ENCODE measurements around a stretch of chr5.

- PRO-cap, result no peak
- RAMPAGE, long total RNA, 4 experiments, result no peak in any of the 4 experiments
Observed at GRCh38 chr5:66829646-66830219, 233.5 kb downstream of the MAST4 start.

GRCh38 chr5:66978469-66979204 lies 218.0 kb downstream of the CD180 start:
- PRO-cap, result no peak
- RAMPAGE, long total RNA, 4 experiments, result no peak in any of the 4 experiments

GRCh38 chr5:67012140-67012809 lies 184.3 kb downstream of the CD180 start:
- PRO-cap, result no peak
- RAMPAGE, long total RNA, 4 experiments, result no peak in any of the 4 experiments

GRCh38 chr5:67050054-67051156 lies 146.2 kb downstream of the CD180 start:
- PRO-cap, result unidirectional peak, plus-strand start at chr5:67050878
- RAMPAGE, long total RNA, 4 experiments, result no peak in any of the 4 experiments

GRCh38 chr5:67062846-67063553 lies 133.6 kb downstream of the CD180 start:
- PRO-cap, result no peak
- RAMPAGE, long total RNA, 4 experiments, result no peak in any of the 4 experiments

- PRO-cap, result no peak
- RAMPAGE, long total RNA, 4 experiments, result no peak in any of the 4 experiments
Observed at GRCh38 chr5:67063554-67063979, 133.0 kb downstream of the CD180 start.

DNA sequence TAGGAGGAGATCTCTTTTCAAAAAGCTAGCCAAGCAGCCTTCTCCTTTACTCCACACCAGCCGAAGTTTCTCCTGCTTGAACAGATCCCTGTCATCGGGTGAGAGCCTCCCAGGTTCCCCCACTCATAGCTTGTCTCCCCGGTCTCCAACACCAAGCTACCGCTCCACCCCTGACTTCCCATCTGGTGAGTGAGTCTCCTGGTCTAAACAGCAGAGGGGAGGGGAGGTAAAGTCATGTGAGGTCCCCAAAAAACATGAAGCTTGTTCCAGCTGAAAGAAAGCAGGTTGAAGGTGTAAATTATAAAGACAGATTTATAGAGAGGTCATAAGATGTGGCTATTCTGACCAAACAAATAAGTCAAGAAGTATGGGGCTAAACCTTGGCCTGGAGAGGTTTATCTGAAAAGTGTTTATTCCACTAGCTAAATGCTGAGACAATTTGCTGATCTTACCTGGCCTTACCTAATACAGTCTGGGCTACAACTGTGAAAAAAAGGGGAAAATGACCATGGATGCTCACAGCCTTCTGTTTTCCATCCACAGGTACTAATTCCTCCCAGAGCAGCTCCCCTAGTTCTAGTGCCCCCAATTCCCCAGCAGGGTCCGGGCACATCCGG lies 33.9 kb downstream of the CD180 start:
- PRO-cap, result no peak
- RAMPAGE, long total RNA, 4 experiments, result no peak in any of the 4 experiments

GRCh38 chr5:67192799-67193541 lies 3.6 kb downstream of the CD180 start:
- PRO-cap, result no peak
- RAMPAGE, long total RNA, 4 experiments, result no peak in any of the 4 experiments

DNA sequence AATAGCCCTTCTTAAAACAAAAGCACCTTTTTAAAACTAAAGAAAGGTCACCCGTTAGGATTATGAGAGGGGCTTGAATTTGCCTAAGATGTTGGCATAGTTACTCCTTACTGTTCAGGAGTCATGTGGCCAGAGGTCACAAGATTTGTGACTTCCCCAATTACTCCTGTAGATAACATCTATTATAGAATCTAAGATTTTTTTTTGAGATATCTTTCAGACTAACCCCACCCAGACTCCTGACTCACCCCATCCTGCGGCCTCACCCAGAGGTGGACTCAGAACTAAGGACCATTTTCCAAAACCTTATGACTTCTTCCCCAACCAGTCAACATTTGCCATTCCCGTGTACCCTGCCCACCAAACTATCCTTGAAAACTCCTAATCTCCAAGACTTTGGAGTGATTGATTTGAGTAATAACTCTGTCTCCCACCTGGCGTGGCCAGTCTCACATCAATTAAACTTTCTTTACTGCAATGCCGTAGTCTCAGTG lies 2.4 kb downstream of the CD180 start:
- PRO-cap, result no peak
- RAMPAGE, long total RNA, 4 experiments, result no peak in any of the 4 experiments

- PRO-cap, result no peak
- RAMPAGE, long total RNA, 4 experiments, result start-site peak on the minus strand in 4 of 4 experiments, at chr5:67475467-67475736 at its widest, 36 to 169 reads per replicate
Observed at GRCh38 chr5:67475250-67475982, 278.8 kb upstream of the CD180 start.

DNA sequence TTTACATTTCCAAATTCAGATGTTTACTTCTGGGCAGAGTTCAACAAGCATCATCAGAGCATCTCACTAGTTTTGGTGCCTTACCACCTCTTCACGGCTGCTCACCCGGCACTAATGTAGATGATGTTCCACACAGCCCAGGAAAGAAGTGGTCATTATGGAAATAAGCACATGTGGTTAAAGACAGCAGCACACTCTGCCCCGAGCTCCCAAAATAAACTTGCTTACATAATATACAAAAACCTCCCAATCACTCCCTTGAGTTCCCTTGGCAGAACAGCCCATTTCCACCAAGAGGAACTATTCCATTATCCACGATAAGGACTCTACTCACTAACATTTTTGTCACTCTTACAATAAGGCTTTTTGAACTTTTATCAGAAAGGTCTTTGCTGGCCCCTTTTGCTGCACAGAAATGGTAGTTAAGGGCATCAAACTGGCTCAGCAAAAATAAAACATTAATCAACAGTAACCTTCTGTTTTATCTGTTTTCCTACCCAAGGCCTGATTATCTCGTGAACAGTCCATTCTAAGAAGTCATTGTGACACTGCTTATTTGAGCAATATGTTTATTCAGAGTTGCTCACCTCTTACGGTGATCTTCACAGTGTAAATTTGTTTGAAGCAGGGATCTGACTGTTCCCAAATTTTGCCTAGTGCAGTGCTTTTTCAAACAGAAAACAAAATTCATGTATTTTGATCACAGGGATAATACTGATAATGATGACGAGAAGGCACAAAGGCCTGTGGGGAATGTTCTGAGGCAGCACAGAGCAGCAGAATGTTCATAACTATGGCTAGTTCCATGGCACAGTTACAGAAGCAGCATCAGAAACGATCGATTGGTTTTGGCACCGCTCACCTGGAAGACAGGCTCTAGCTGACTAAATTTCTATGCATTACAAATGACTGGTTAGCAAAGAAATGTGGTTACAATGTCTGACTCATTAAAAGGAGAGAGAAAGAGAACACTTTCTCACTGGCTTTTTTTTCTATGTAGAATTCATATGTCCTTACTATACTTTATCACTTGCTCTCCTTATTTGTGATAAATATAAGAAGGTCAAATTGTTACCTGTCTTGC lies 399.8 kb upstream of the PIK3R1 start:
- PRO-cap, result no peak
- RAMPAGE, long total RNA, 4 experiments, result no peak in any of the 4 experiments

- PRO-cap, result no peak
- RAMPAGE, long total RNA, 4 experiments, result no peak in any of the 4 experiments
Observed at GRCh38 chr5:68042418-68042644, 173.2 kb upstream of the PIK3R1 start.

GRCh38 chr5:68130122-68130609 lies 85.4 kb upstream of the PIK3R1 start:
- PRO-cap, result no peak
- RAMPAGE, long total RNA, 4 experiments, result no peak in any of the 4 experiments

DNA sequence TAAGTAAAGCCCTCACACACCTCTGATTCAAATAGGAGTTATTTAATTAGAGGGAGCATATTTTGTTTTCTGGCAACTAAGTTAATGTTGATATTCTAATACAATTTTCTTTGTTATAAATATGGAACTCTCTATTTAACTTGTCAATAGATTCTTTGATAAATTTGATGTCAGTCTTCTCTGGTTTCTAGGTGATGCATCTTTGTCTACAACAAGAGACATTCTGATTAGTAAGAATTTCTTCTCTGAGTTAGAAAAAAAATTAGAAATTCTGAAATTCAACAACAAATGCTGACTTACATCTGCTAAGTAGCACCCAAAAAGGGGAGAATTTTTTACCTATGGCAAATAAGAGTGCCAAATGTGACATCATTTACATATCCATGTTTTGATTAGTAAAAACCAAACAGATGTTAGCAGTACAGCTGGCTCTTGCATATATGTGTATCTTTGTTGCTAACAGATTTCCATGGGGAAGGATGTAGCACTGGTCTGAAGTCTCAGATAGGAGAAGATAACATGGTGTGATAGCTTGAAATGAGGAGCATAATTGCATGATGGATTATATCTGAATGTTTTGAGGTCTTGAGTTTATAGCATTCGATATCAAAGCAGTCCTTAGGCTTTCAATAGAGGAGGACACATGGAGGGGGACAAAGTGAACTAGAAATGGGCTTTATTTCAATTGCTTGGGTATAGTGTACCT lies 17.4 kb downstream of the PIK3R1 start:
- PRO-cap, result no peak
- RAMPAGE, long total RNA, 4 experiments, result no peak in any of the 4 experiments

DNA sequence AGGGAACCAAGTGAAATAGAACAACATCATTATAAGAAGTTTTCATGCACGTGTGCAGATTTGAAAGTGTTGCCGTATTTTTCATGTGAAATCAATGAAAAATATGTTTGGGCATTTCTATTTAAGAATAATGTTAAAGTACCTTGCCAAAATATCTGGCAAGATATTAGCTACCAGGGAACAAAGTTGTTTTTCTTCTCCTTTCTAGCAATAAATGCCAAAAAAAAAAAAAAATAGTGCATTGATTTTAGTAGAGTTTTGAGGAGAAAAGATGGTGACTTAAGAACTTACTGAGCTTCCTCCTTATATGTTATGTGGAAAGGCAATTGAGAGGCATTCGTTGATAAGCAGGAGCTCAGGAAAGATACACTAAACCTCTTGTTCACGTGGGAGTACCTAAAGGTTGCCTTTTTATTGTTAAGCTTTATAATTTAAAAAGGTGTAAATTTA lies 23.2 kb downstream of the PIK3R1 start:
- PRO-cap, result no peak
- RAMPAGE, long total RNA, 4 experiments, result no peak in any of the 4 experiments

GRCh38 chr5:68265230-68265807 lies 49.8 kb downstream of the PIK3R1 start:
- PRO-cap, result no peak
- RAMPAGE, long total RNA, 4 experiments, result no peak in any of the 4 experiments

DNA sequence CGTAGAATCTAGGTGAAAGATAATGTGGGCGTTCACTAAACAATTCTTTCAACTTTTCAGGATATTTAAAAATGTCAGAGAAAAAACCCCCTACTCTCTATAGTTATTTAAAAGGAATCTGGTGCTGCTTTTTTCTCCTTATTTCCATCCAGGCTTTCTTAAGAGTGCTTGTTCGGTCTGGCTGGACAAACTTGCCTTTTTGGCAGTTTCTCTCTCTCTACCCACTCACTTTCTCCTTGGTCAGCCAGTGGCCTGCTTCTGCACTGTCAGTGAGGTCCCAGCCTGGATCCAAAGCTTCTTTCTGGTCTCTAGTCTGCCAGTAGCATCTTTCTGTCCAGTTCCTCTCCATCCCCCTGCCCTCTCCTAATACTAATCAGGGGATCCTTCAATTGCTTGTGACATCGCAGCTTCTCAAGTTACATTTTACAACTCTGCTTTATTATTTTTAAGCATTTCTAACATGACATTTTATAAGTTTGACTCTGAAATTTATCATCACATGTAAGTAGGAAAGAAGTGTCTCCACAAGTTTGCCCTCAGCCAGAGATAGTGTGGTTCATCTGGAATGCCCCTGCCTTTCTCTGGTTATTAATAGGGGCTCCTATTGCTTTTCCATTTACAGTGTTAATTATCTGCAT lies 50.4 kb downstream of the PIK3R1 start:
- PRO-cap, result unidirectional peak, plus-strand start at position 228 of the sequence
- RAMPAGE, long total RNA, 4 experiments, result no peak in any of the 4 experiments

GRCh38 chr5:68319280-68319980 lies 103.9 kb downstream of the PIK3R1 start:
- PRO-cap, result no peak
- RAMPAGE, long total RNA, 4 experiments, result no peak in any of the 4 experiments

- PRO-cap, result no peak
- RAMPAGE, long total RNA, 4 experiments, result no peak in any of the 4 experiments
Observed at GRCh38 chr5:68759420-68760046, 334.3 kb upstream of the SLC30A5 start.

DNA sequence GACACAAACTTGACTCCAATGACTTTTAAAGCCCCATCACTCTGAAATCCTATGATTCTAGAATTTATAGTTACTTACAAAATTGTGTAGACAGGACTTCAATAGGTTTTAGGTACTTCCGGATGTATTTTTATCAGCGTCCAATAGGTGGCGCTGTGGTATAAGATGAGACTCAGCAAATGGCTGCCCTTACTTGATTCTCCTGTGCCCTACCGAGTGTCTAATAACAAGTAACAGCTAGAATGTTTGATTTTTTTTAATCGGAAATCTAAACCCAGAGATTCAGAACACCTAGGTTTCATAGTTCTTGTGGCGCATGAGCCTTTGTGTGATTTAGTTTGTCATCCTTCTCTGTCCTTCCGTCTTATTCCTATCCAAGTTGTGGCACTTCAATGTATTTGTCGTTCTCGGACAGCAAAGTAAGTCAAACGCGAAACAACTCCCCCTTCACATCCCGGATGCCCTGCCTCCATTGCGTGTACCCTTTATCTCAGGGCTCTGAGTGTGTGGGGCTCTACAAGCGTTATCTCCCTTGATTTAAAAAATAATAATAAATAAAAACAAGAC lies 50.9 kb upstream of the SLC30A5 start:
- PRO-cap, result no peak
- RAMPAGE, long total RNA, 4 experiments, result no peak in any of the 4 experiments

Measured in esophagus muscularis mucosa (tissue), 4 donors.